Gastroesophageal sphincter (tissue), 4 donors: ENCODE measurements around a stretch of chr17.

DNA sequence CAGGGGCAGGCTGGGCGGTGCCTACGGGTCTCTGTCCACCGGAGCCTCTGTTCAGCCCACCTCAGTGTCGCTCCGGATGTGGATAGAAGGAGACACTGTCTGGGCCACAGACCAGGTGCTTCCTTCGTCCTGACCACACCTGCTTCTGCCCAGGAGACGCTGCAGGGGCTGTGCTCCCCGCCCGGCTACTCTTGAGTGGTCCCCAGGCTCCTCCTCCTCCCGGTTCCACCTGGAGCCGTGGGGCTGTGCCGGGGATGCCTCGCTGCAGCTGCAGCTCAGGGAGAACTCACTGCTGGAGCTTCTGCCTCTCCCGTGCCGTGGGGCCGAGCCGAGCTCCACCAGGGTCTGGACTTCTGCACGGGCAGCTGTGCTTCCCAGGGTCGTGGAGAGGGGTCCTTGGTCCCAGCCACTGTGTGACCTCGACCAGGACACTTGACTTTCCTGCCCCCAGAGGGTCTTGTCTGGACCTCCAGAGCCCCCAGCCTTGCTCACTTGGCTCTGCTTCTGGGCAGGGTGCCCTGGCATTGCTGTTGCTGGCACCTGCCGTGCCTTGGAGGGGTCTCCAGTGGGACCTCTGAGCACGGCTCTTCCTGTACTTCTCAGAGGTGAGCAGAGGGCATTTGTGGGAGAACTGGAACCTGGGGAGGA is 21.7 kb downstream of the METRNL start:
- PRO-cap: no peak
- RAMPAGE, long total RNA, 4 experiments: no peak in any of the 4 experiments

DNA sequence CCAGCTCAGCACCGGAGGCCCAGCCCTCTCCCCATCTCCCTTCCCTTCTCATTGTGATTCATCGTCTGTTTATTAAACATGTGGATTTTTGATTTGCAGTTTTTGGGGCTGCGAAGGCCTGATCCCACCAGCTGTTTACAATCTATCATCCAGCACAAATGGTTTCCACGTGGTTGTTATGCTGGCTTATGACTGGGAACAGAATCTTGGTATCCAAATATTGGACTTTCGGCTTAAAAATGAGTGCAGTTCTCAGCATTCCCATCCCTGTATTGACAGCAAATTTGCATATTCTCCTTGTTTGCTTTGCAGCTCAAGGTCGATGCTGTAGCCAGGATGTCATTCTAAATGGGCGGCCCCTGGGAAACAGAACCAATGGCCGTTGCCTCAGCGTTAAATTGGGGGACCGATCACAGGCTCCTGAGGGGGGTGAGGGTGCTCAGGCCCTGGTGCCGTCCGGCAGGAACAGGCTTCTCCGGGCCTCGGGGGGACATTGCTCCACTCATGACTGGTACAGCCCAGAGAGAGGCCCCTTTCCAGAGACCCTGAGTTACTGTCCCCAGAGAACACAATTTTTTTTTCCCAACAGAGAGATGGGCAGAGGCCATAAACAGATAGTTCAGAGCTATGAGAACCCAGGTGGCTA is 82.5 kb downstream of the METRNL start:
- PRO-cap: no peak
- RAMPAGE, long total RNA, 4 experiments: no peak in any of the 4 experiments